RPMI7951 (cell line): ENCODE data around the gene KCNMA1.

- RAMPAGE, long total RNA, result no peak
Observed at GRCh38 chr10:75404753-75405905, 3.6 kb upstream of the ZNF503 start.

- RAMPAGE, long total RNA, result no peak
Observed at GRCh38 chr10:75407297-75407712, 5.7 kb upstream of the ZNF503 start.

- RAMPAGE, long total RNA, result no peak
Observed at GRCh38 chr10:75470571-75471308, 39.3 kb downstream of the LRMDA start.

DNA sequence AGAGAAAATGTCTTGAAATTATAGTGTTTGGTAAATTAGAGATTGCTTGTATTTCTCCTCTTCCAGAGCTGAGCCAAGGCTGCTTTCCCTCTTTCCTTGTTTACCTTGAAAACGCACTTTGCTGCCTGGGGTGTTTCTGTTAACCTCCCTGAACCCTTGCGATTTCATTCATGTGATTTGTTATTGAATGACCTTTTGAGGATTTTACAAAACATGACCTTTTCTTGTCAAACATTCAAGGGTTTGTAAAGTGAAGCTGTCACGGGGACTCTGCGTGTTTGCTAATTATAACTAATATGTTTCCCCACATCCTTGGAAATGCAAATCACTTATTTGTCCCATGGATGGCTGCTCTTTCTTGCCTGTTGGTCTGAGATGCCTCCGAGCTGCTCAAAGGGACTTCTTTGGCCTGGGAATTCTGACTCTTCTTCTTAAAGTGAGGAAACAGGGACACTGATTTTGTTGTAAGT, 169.5 kb downstream of the LRMDA start:
- RAMPAGE, long total RNA, result no peak

GRCh38 chr10:75772203-75772911, 340.9 kb downstream of the LRMDA start:
- RAMPAGE, long total RNA, result no peak

- RAMPAGE, long total RNA, result no peak
Observed at GRCh38 chr10:76050898-76051384, 619.5 kb downstream of the LRMDA start.

- RAMPAGE, long total RNA, result no peak
Observed at GRCh38 chr10:76139910-76140670, 708.7 kb downstream of the LRMDA start.

DNA sequence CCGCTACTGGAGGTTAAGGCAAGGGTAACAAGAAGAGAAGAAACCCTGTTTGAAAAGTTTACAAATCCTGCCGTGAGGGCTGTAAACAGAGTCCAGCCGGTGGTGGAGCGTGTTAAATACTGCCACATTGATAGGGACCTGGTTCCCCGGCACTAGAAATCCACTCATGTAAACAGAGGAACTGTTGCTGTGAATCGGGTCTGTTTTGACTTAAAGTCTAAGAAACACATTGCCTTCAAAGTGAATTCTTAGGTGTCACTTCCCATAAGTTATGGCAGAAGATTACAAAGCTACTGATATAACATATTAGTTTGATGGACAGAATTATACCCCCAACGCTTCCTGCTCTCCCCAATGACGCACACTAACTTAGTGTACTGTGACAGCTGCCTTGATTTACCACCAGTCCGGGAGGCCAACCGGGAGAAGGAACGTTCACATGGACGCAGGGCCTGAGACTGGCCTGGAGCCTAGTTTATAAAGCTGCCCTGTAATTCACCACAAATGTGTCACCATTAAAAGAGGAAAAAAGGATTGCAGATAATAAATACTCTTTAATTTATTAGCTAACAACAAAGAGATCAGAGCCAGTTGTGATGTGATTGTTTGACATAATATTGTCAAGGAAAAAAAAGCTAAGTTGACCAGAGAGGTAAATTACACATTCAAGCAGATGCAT, 820.5 kb downstream of the LRMDA start:
- RAMPAGE, long total RNA, result no peak

DNA sequence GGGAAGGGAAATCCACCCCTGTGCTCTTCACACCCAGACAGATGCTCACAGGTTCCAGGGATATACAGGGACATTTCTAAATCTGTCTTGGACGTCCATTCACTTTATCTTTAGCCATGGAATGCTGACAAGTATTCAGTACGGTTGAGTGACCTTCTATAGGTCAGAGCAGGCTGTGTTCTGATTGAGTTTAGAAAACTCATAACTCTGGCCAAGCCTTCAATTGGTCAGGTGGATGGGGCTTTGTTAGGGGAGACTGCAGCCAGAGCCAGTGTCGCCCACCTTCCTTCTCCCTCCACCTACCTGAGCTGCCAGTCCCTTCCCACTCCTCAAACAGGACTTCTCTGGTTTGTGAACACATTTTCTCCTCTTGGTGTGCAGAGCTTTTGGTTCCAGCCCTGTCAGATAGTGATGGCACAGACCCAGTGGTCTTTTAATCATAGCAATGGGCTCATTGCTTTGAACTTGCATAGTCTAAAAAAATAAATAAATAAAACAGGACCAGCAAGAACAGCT, 1005.3 kb downstream of the LRMDA start:
- RAMPAGE, long total RNA, result no peak

DNA sequence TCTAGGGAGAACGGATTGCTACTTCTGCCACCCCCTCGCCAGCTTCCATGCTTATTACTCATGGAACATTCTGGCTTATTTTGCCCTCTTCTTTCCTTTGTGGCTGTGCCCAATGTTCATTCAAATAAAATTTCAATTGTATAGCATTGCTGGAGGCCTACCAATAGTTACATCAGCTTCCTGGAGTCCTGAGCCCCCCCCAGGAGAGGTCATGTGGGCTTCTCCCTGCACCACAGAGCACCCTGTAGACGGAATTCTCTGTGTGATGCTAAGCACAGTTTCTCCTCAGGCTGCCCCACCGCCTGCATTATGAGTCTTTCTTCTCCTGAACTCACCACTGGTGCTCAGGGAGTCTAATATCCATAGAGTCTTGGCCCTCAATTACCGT, 1093.9 kb downstream of the KCNMA1 start:
- RAMPAGE, long total RNA, result no peak

DNA sequence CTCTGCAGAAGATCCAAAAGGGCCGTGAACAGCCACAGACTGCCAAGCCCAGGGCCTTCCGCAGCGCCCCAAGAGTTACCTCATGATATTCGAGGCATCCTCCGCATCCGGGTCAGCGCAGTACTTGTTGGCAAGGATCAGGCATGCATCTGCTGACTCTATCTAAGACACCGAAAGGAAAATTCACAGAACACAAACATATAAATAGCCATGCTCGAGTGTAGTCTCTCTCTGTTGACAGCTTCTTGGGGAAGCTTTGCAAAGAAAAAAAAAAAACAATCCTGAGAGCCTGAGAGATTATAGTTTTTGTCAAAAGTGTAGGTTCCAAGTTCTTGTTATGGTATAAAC, 553.1 kb downstream of the KCNMA1 start:
- RAMPAGE, long total RNA, result no peak

DNA sequence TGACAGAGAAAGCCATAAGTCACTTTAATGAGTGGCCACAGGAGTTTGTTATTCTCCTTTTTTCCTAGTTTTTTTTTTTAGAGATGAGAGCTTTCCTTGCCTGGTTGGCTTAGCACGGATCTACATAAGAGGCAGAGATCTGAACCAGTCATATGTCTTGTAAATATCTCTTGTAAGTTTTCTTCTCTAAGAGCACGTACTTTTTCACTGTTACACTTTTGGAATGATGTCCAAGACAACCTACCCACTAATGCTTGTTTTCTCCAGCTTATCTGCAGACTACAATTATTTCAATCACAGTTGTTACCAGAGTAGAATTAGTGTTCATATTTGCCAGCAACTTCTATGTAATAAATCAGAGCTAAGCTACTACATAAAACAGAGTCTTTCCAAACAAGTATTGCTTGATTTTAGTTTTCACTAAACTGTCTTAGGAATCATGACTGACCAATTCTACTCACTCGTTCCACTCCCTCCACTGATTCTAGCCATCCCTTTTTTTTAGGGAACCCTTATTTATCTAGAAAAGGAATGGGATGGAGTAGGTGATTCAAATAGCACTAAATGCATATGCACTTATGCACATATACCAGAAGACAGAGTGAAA, 444.5 kb downstream of the KCNMA1 start:
- RAMPAGE, long total RNA, result no peak

DNA sequence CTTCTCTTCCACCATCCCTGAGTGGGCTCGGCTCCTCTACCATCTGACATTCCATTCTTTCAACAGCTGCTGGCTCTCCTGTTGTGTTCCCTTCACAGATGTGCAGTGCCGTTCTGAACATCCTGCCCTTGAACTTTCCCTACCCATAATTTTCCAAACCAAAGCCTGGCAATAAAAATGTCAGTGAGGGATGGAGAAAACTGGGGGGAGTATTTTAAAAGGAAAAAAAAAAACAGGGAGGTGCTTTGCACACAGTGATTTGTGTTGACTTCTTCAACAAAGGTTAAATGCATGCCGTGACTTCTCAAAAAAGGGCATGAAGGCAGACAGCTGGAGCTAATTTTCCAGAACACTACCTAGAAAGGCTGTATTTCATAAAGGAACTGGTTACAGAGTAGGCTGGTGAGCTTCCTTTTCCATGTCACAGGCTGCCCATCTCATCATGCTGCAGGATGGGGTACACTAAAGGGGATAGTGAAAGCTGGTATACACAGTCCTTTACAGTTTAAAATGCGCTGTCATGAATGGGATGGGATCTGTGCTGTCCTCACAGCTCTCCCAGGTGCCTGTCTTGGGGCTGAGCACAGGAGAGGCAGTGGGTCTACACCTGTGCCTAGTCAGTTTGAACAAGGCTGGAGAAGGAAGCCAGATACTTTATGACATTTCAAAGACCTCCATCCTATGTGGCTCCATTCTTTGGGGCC, 392.6 kb downstream of the KCNMA1 start:
- RAMPAGE, long total RNA, result no peak

GRCh38 chr10:77305641-77305958, 332.0 kb downstream of the KCNMA1 start:
- RAMPAGE, long total RNA, result no peak

- RAMPAGE, long total RNA, result no peak
Observed at GRCh38 chr10:77415387-77415891, 222.2 kb downstream of the KCNMA1 start.

DNA sequence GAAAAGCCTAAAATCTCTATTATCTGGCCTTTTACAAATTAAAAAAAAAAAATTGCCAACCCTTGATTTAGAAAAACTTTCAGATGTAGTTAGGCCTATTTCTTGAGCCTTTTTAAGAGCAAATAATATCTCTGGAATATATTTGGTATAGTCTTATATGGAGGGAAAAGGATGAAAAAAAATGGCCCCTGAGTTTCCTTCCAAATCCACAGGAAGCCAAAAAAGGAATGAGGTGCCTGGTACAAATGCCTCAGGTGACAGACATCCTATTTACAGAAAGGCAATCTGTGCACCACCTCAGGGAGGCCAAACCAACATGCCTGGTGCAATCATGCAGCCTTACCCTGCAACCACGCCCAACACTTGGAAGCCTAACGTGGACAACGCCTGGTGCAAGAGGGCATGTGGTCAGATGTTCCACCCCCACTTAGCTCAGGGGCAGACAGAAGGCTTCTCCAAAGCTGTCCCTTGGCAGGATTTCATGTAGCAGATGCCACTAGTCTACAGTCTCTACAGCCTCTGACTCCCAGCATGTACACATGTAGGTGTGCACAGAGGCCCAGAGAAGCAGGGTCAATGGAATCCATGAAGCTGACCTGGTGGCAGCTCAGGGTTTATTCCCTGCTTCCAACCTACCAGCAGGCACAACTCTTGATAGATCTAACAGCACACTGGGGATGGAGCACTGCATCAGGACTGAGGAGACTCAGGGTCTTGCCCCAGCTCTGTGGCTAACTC, 89.5 kb downstream of the KCNMA1 start:
- RAMPAGE, long total RNA, result no peak

DNA sequence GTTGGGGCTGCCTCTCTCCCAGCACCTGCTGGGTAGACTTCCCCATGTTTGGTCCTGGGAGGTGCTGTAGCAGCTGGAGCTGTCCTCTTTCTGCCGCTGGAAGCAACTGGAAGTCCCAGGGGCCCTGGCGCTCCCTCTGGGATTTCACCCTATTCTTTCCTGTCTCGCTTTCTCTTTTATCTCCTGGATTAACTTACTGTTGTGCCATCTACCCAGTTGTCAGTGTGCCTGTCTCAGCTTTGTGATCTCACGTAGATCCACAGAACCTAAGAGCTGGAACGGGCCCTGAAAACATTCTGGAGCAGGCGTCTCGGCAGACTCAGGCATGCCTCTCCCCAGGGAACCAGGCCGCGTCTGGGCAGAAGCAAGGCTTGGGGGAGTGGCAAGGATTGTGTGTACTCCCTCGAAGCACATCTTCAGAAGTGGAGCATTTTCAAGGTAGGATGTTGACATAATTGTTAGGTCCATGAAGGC, 87.3 kb downstream of the KCNMA1 start:
- RAMPAGE, long total RNA, result no peak

DNA sequence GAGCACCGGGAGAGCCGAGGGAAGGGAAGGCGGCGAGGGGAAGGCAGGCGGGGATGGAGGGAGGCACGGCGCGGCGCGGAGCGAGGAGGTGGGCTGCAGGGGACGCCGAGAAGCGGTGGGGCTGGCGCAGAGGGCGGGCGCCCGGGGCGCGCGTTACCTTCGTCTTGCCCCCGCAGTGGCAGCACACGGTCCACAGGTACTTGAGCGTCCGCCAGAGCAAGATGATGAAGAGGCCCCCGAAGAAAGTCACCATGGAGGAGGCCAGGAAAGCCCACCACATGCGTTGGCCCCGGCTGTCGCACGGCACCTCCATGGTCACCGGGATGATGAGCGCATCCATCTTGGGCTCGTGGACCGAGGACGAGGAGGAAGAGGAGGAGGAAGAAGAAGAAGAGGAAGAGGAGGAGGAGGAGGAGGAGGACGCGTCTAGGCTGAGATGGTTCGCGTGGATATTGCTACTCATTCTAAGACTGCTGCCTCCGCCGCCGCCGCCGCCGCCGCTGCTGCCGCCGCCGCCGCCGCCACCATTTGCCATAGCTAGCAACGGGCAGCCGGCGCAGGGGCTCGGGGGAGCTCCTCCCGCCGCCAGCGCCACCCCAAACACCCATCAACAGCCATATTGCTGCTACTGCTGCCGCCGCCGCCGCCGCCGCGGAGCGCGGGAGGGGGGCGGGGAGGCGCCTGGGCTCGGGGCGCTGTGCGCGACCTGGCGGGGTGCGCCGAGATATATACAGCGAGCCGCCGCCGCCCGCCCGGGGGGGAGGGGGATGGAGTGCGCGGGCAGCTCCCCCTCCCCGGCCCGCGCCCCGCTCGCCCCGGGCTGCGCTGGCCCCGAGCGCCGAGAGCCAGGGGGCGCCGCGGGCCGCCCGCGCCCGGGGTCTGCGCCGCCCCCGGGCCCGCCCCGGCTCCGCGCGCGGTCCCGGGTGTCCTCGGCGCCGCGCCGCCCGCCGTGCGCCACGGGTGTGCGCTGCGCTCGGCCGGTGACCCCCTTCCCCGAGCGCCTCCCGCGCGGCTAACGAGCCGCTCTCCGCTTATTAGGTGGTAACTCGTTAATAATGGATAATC, at the start of gene KCNMA1:
Gene KCNMA1, minus strand, starts transcription at position 701 of the 1,065 bp plus-strand sequence.
- RAMPAGE, long total RNA, result no peak

- RAMPAGE, long total RNA, result no peak
Observed at GRCh38 chr10:77638173-77638345, 451 bp upstream of the KCNMA1 start.

- RAMPAGE, long total RNA, result no peak
Observed at GRCh38 chr10:77948941-77949668, 22.6 kb upstream of the DLG5 start.